Placental pericyte (primary cell): ENCODE measurements around the gene RCC2.

DNA sequence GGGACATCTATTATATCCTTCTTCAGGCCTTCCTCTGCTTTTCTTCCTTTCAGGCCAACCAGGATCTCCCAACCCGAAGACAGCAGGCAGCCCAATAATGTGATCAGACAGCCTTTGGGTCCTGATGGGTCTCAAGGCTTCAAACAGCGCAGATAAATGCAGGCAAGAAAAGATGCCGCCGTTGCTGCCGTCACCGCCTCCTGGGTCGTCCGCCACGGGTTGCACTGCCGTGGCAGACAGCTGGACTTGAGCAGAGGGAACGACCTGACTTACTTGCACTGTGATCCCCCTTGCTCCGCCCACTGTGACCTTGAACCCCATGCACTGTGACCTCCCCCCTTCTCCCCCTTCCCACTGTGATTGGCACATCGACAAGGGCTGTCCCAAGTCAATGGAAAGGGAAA lies 27.9 kb downstream of the SZRD1 start:
- CAGE, long polyA plus RNA: no peak

DNA sequence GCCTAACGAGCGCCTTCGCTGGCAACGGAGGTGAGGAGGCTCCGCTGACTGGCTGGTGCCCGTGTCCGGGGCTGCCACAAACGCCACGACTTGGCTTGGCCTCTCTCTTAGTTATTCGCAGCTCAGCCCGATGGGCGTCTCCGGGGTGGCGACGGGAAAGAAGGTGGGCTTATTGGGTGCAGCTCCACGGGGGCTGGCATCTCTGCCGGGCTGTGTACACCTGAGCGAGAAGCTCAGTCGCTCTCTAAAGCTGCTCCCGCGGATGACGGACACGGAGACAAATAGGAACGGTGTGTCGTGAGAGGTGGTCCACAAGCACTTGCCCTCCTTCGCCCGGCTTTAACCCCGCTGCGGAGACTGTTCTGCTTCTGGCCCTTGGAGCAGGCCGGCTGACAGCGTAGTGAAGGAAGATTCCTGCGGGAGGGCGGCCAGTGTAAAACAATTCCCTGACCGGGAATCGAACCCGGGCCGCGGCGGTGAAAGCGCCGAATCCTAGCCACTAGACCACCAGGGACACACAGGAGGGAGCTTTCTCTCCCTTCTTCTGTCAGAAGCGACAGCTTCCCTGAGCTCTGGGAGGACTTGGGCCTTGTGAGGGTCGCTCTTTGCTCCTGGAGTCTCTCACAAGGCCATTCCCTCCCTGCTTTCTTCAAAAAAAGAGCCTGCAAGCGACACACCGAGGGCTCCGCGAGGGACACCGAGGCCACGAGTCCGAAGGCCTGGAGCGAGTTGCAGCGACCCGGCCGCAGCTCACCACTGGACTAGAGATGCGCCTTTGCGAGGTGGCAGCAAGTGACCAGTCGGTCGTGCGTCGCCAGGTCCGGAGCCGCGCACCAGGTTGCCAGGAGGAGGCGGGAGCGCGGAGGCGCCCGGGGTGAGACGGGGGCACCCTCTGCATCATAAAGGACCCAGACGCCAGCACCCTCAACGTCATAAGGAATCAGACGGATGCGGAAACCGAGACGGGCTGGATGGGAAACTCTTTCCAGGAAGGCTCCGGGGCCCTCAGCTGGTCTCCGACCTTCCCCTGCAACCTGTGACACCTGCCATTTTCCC lies 94.6 kb downstream of the NECAP2 start:
- CAGE, long polyA plus RNA: no peak

- CAGE, long polyA plus RNA: no peak
Observed at GRCh38 chr1:16612906-16613819, 172.6 kb downstream of the NECAP2 start.

DNA sequence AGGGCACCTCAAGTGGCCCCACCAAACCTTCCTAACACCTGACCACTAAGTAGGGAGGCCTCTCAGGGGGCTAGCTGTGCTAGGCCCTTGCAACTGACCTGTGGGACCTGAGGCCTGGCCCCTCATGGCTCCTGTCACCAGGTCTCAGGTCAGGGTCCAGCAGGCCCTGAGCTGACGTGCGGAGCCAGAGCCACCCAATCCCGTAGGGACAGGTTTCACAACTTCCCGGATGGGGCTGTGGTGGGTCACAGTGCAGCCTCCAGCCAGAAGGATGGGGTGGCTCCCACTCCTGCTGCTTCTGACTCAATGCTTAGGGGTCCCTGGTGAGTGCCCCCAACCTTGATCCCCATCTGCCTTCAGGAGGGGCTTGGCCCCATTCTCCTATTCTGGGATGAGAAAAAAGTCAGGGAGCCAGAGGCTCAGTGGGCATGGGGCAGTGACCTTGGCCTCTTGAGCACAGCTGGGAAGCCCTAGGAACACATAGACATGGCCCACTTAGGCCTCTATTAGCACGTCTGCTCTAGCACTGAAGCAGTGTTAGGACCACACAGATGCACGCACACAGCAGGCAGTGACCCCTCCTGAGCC lies 204.9 kb downstream of the NECAP2 start:
- CAGE, long polyA plus RNA: no peak

DNA sequence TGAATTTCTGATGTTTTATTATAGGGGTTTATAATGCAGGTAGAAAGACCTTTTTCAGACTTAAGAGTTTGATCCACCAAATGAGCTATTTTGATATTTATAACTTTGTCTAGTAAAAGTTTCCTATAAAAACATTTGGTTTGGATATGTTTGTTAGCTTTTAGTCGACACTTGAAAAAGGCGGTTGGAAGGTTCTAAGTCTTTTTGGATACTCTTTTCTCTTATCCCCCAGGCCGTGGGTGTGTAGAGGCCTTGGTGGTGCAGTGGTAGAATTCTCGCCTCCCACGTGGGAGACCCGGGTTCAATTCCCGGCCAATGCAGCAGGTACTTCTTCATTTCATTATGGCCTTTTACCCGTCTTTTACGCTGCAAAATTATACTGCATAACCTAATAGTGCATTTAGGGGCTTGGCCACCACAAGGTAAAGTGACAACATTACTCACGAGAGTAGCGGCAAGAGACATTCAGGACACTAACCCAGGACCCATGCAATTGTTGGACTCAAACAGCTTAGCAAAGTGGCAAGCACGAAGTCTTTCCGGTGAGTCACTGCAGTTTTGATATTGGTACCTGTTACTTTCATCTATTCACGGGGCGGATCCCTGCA lies 194.6 kb upstream of the CROCC start:
- CAGE, long polyA plus RNA: no peak

GRCh38 chr1:16766660-16767051 lies 155.1 kb upstream of the CROCC start:
- CAGE, long polyA plus RNA: no peak

GRCh38 chr1:16951766-16952167 lies 28.7 kb downstream of the MFAP2 start:
- CAGE, long polyA plus RNA: no peak

- CAGE, long polyA plus RNA: no peak
Observed at GRCh38 chr1:17075482-17075777, 21.6 kb upstream of the SDHB start.

DNA sequence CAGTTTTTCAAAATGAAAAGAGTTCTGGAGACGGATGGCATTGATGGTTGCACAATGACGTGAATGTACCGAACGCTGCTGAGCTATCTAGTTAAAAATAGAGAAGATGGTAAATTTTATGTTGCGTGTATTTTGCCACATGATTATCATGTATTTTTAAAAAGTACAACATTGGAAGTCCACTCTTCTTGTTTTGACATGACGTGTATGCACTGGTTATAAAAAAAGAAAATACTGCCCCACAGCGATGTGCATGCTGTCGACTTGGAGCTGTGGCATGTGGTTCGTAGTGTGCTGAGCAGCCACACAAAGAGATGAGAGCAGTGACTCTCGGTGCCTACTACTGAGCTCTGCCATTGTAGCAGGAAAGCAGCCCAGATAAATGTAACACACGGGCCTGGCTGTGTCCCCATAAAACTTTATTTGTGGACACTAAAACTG lies 22.6 kb upstream of the PADI2 start:
- CAGE, long polyA plus RNA: no peak

DNA sequence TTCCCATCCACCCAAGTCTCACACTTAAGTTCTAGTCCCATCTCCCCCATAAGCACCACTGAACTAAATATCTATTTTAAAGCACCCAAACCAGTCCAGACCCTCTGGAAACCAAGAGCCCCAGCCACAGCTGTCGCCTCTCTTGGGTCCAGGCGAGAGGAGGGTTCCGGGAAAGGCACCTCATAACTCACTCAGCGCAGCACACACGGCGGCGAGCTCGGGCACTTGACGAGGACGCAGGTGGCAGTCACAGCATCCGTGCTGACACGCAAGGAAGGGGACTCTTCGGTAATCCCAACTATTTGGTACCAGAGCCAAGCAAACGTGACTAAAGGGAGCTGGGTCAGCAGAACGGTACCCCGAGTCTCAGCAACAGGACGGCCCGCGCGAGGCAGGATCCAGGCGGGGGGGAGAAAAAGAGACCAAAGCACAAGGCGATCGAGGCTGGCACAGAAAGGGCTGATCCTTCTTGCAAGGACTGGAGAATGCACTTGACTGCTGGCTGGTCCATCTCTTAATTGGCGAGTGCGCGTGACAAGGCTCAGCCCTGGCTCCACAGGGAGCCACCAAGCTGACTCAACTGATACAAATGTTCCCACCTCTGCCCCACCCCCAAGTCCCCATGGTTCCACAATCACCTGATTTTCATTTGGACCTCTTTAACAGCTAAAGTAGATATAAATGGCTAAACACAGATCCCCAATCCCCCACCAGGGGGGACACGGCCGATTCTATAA lies 31.6 kb downstream of the RCC2 start:
- CAGE, long polyA plus RNA: no peak

DNA sequence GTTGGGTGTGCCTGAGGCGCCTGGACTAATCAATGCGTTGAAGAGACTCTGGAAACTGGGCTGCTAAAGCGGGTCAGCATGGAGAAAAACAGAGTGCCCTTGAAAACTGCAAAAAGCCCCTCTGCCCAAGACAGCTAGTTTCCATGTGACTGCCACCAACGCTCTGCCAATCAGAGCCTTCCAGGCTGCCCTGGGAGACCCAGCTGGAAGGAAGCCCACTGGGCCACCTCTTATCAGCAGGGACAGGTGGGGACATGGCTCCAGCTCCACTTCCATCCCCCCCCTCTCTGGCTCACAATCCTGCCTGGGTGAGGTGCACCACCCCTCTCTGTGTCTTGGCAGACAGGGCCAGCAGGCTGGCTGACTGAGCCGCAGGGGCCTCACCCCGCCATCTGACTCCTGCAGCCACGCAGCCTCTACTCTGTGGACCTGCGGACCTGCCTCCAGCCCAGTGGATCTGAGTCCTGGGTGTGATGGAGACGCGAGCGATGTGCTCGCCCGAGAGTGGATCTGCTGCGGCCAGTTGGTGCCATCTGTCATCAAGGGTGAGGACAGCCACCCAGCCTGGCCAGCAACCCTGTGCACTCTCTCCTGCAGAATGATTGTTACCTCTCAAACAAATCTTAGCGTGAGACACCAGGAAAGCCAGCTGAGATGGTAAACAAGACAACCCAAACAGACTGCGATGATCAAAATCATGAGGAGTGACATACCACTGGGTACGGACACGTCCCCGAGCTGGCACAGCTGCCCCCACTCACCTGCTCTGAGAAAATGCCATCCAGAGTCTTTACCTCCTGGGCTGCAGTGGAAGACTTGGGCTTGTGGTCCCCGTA lies 30.0 kb downstream of the RCC2 start:
- CAGE, long polyA plus RNA: no peak

DNA sequence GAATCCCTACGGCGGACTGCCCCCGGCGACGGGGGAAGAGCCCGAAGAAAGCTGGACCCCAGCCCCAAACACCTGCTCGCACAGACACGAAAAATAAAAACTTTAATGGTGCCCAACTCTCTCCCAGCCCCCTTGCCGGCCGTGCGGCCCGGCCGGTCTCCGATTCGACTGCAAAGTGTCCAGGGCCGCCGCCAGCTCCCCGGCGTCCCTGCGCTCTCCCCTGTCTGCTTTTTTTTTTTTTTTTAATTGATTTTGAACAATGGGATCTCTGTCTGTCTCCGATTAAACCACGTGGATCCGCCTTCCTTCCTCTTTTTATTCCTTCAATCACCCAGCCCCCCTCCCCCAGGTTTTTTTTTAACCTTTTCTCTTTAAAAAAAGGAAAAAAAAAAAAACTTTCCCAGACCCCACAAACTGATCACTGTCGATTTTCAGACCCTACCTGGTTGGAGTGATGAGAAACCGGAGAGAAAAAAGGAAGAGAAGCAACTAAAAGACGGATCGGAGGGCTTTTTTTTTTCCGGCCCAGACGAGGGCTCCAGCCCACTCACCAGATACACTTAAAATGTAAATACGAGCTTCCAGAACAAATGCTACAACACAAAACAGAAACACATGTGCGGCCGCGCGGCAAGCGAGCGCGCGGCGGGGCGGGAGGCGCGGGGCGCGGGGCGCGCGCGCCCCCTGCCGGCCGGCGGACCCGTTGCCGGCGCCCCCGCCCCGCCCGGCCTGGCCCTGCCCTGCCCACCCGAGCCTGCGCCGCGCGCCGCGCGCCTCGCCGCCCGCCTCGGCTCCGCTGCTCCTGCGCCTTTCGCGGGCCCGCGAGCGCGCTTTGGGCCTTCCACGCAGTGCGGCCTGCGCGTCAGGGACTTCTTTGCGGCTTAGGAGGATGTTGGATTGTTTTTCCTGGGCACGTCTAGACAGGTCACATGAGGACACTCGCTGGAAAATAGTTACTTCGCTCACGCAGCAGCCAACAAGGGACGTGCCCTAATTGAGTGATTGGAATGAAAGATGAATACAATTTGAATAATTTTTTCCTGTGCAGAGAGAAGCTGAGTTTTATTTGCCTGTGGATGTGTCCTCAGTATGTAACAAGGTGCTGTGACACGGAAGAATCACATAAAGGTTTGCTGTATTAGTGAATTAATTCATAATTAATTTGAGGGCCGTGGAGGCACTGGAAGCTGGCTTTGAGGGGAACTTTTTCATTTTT lies at the start of gene RCC2:
Gene RCC2, minus strand, starts transcription at position 575 of the 1,216 bp plus-strand sequence.
- CAGE, long polyA plus RNA: no peak

DNA sequence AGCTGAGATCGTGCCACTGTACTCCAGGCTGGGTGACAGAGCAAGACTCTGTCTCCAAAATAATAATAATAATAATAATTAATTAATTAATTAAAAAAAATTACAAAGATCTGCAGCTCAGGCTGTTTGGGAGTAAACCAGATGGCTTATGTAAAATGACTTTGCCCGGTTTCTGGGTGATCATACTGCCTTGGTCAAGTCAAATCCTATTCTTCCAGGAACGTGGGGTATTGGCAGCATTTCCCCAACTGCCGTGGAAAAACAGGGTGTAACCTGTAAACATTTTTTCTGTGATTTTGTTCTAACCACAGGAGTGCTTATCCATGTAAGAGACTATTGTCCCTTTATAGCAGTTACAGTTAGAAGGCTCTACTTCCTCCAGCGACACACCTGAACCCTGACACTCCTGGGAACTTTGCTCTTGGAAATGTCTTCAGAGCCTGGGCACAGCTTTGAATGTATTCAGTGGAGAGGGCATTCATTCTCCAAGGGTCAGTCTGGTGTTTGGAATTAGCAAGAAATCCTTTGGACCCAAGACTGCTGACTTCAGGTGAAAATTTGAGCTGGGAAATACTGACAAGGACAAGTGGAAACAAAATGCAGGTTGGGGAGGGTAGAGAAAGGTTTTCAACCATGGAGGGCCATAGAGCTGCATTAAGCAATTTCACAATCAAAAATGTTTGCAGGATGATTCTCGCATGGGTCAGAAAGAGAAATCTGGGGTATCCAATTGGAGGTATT lies 26.4 kb upstream of the ARHGEF10L start:
- CAGE, long polyA plus RNA: no peak

DNA sequence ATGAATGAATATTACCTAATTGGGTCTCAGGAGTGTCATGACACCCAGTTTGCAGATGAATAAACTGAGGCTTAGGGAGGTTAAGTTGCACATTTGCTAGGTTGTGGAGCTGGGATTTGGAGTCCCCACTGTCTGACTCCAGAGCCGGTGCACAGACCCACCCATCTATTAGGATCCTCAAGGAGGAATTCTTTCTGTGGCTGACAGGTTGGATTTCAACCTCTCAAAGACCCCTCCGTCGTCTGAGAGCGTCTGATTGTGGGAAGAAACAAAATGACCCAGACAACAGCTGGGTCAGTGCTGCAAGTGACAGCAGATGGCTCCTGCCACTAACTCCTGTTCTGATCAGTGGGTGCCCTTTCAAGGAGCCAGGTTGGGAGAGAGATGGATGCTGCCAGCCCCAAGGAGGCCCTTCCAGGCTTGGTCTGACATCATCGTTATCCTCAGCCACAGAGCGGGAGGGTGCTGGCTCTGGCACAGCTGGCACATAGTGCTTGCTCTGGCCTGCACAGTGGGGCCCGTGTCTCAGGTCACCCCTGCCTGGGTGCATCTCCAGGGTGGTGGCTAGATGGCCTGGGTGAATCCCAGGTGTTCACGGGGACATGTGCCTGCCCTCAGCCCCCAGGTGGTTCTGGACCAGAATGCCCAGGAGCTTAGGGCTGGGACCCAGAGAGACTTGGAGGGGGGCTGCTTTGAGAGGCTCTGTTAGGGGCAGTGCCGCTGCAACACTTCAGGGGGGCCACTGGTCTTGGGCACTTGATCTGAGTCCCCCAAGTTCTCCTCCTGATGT lies 24.3 kb downstream of the ARHGEF10L start:
- CAGE, long polyA plus RNA: no peak

GRCh38 chr1:17570346-17570834 lies 30.9 kb downstream of the ARHGEF10L start:
- CAGE, long polyA plus RNA: no peak

DNA sequence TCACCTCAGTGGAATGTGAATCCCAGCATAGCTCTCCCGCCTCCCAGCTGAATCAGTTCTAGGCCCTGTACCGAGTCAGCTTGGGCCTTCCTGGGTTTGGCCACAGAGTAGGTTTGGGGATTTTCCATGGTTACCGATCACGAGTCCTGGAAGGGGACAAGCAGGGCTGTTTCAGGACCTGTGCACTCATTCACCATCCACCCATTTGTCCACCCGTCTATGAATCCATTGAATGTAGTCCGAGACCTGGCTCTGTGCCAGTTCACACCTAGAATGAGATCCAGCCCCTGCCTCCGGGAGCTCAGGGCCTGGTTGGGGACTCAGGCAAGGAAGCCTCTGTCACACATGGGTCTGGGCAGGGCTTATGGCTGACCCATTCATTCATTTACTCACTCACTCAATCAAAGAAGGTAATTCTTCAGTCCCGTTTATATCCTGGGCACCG lies 94.2 kb downstream of the ARHGEF10L start:
- CAGE, long polyA plus RNA: no peak

DNA sequence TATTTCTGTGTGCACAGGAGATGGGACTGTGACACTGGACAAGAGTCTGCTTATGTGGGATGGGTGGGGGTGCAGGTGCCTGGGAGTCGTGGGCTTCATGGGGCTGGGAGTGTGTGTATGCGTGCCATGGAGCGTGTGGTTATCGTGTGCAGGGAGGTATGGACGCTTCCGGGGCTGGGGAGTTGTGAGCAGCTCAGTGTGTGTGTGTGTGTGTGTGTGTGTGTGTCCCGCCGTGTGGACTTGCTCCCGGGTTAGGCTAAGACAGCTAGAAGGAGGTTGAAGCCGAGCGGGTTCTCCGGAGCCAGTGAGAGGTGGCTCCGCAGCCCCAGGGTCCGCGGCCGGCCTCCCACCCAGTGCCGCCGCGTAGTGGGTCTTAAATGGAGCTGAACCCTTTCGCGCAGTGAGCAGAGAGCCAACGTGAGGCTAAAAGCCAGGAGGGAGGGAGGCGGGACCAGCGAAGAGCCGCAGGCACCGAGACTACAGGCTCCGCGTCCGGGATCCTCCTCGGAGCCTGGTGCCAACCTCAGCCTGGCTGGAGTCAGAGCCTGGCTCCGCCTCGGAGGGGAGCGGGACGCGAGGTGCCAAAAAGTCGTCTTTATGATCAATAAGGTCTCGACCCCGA lies 1.3 kb downstream of the IGSF21 start:
- CAGE, long polyA plus RNA: no peak

GRCh38 chr1:18385127-18385887 lies 95.4 kb upstream of the KLHDC7A start:
- CAGE, long polyA plus RNA: no peak

DNA sequence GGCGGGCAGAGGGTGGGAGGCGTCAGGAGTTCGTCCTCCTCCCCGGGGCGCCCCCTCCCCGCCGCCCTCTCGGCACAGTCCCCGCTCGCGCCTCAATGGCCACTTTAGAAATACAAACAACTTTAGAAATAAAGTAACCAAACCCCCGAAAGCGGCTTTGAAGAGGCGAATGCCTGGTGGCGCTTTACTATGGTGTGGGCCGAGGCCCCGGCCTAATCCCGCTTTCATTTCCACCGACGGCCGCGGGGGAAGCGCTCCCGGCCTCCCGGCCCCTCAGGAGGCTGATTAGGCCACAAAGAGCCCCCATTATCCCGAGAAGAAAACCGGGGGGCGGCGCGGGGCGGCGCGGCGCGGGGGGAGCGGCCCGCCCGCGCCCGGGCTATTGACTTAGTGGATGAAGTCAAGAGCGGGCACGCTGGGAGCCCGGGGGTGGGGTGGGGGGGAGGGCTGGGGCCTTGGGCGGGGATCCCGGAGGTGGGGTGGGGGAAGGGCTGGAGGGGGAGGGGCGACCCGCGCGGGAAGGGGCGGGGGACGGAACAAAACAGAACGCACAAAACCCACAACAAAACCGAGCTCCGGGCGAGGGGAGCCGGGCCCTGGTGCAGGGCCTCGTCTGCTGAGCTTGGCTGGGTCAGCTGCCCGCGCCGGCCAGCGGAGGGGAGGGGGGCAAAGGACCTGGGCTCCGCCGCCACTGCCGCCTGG lies 16.0 kb downstream of the PAX7 start:
- CAGE, long polyA plus RNA: no peak

DNA sequence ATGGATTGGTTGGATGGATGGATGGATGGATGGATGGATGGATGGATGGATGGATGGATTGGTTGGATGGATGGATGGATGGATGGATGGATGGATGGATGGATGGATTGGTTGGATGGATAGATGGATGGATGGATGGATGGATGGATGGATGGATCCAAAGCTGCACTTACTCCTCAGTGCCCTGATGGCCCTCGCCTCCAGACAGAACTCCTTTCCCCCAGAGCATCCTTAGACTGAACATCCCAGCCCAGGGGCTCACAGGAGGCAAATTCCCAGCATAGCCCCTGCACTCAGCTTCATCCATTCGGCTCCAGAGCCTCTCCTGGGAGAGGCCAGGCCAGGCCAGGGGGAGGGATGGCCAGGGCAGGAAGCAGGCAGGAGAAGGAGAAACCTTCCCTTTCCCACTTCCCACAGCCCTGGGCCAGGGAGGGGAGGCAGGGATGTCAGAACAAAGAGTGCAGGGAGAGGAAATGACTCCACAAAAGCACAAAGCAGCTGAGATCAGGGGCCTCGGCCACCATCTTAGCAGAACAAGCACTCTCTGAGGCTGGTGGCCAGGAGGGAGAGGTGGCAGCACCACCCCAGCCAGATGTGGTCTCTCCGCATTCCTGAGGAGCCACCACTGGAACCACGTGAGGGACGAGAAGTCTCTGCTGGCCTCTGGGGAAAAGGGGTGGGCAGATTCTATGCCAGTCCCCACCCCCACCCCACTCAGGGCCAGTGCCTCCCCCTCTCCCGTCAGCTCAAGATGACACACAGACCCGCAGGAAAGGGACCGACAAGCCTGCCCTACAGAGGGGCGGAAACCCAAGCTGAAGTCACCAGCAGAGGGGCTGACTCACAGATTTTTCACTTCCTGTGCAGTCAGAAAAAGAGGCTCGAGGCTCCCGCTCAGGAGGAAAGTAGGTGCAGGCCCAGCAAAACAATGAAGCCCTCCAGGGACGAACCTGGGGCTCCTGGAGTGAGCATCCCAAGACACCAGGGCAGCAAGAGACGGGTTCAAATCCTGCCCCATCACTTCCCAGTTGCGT lies 24.0 kb upstream of the ALDH4A1 start:
- CAGE, long polyA plus RNA: no peak